Thyroid gland (tissue), 7 donors: ENCODE measurements around the genes RRAGC and GJA9.

GRCh38 chr1:36328598-36329161 lies 5.2 kb upstream of the EVA1B start:
- PRO-cap, 2 experiments: no peak in any of the 2 experiments
- RAMPAGE, long total RNA, 5 experiments: no peak in any of the 5 experiments

DNA sequence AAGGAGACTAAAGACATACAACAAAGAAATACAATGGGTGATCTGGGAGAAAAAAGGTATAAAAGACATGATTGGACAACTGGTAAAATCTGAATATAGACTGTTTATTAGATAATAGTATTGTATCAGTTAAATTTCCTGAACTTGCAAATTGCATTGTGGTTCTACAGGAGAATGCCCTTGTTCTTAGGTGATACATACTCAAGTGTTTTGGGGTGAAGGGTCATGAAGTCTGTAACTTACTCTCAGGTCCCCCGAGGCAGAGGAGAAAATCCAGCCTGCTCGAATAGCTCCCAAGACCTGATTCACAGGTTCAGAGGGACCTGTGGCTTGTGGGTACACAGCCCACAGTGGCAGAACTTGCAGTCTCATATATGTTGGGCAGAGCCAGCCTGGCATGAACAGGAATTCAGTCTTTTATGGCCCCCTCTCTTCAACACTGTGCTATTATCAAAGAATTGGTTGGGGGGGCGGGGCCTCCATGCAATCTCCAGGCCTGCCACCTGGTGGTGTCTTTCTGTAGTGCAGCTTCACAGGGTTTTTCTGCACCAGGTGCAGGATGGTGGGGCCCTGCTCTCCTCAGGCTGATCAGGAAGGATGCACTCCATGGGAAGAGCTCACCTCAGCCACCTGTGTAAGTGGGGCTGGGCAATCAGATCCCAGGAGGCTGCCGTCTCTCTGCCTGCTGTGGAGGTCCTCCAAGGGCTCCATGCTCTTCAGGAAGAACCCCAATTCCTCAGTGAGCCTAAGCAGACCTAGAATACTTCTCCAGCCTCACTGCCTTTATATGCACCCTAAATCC lies 16.8 kb downstream of the STK40 start:
- PRO-cap, 2 experiments: no peak in any of the 2 experiments
- RAMPAGE, long total RNA, 5 experiments: no peak in any of the 5 experiments

DNA sequence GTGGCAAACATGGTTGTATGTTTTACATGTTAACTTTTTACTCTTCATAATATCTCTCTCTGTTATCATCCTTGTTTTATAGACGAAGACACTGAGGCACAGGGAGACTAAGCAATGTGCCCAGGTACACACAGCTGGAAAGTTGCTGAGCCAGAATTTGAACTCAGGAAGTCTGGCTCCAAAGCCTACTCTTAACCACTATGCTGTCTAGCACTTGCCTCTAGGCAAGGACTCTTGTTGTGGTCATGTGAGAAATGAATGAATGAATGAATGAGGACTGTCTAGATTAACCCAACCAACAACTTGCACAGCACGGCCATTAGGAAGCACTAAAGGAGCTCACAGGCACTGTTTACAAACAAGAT lies 1.3 kb downstream of the STK40 start:
- PRO-cap, 2 experiments: no peak in any of the 2 experiments
- RAMPAGE, long total RNA, 5 experiments: no peak in any of the 5 experiments

DNA sequence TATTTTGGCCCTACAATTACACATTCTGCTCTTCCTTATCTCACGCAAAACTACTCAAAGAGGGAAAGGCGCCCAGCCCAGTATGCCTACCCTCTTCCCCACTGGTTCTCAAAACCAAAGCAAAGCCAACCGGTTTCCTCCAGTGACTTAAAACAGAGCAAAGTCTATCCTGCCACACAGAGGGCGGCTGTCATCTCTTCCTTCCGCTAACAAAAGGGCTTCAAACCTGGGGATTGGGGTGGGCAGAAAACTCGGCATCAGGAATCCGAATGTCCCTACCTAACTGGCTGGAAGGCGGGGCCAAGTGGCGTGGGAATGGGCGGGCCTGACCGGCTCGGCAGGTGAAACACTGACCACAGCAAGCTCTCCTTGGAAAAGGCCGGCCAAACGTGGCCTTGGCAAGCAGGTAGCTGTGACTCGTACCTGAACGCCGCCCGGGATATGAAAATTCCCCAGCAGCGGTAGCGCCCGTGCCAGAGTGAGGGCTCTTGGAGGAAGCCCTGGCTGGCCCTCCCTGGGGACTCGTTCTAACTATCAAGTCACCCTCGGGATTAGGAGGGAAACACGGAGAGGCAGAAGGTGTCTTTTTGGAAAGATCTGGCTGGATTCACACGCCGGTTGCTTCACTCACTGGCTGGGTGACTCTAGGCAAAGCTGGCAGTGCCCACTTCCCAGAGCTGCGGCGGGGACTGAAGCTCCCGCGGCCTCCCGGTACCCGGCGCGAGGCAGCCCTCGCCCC lies 746 bp downstream of the STK40 start:
- PRO-cap, 2 experiments: peak in 2 of 2 experiments; most common plus-strand start position 386 of the sequence (in 2); most common minus-strand start position 211 of the sequence (in 1)
- RAMPAGE, long total RNA, 5 experiments: no peak in any of the 5 experiments

- PRO-cap, 2 experiments: no peak in any of the 2 experiments
- RAMPAGE, long total RNA, 5 experiments: no peak in any of the 5 experiments
Measured at GRCh38 chr1:36387203-36388066, 1.7 kb upstream of the STK40 start.

GRCh38 chr1:36486247-36486567 lies 3.5 kb upstream of the CSF3R start:
- PRO-cap, 2 experiments: no peak in any of the 2 experiments
- RAMPAGE, long total RNA, 5 experiments: no peak in any of the 5 experiments

DNA sequence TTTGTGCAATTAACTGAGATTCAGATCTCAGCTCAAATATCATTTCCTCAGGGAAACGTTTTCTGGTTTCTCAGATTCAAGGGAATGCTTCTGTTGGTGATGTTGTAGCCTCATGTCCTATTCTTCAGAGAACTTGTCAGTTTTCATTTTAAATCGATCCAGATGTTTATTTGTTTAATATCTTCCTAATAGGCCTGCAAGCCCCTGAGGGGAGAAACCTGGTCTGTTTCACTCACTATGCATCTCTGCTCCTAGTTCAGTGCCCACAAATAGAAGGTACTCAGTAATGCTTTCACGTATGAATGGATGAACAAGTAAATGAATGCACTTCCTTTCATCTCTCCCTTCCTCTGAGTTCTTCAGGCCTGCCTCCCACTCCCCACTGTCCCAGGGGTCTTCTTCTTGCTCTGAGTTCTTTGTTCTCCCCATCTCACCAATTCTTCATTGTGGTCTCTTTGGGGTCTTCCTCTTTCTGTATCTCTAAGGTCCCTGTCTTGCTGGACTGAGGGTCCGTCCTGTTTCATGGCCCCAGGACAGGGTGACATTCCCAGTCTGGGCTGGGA lies 24.4 kb upstream of the GRIK3 start:
- PRO-cap, 2 experiments: no peak in any of the 2 experiments
- RAMPAGE, long total RNA, 5 experiments: no peak in any of the 5 experiments

DNA sequence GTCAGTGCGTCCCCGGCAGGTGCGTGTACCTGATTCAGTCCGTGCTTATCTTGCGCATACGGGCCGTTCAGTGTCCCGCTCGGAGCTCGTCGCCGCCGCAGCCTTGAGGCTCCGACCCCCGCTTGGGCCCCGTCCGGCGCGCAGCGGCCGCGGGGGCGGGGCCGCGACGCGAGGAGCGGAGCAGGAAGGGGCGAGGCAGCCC lies 216 bp upstream of the ZC3H12A start:
- PRO-cap, 2 experiments: peak in 2 of 2 experiments; most common minus-strand start position 105 of the sequence (in 1)
- RAMPAGE, long total RNA, 5 experiments: start-site peak on the minus strand in 4 of 5 experiments, centred at positions 134 to 152 of the sequence, 28 to 86 reads per replicate

DNA sequence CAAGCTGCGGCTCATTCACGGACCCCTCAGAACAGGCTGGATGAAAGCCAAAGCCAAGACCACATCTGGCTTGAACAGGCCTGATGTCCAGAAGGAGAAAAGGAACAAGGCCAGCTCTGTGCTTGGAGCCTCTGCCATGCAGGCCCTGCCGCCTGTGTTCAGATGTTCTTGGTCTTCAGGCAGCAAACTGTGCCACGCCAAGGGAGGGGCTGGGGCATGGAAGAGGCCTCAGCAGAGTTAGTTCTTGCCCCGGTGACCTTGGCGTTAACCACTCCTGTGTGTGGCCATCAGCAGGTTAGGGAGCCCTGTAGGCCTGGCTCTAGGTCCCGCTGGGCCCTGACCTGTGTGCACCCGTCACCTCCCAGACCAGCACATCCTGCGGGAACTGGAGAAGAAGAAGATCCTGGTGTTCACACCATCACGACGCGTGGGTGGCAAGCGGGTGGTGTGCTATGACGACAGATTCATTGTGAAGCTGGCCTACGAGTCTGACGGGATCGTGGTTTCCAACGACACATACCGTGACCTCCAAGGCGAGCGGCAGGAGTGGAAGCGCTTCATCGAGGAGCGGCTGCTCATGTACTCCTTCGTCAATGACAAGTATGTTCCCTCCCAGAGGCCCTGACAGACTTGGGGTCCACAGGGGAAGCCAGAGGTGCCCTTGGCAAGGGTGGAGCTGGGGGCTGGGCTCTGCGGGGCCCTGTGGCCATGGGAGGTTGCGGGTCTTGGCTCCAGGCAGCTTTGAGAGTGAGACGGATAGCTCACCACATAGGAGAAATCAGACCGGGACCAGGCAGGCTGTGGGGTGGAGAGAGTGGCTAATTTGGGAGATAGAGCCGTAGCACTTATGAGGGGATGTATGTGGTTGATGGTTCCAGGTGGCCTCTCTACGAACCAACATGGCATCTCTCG lies 7.1 kb downstream of the ZC3H12A start:
- PRO-cap, 2 experiments: no peak in any of the 2 experiments
- RAMPAGE, long total RNA, 5 experiments: no peak in any of the 5 experiments

DNA sequence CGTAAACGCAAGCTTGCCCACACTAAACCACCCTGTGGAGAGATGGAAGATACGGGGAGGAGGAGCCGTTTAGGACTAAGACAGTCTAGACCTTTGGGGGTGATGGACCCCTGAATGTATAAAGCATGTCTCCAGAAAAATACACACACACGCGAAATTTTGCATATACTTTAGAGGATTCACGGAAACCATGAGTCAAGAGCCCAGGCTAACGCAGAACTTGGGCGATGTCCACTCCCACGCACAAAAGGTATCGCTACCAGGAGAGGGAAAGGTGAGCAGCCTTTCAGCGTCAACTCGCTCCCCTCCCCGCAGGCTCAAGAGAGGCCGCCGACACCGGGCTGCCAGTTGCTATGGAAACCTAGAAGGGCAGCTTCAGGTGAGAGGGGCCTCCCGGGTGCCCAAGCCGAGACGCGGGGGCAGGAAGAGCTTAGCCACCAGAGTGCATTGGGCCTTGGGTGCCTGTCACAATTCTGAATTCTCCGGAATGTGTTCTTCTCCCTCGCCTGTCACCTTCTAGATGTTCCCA lies 877 bp downstream of the MEAF6 start:
- PRO-cap, 2 experiments: peak in 1 of 2 experiments; most common plus-strand start position 409 of the sequence (in 1); most common minus-strand start position 233 of the sequence (in 1)
- RAMPAGE, long total RNA, 5 experiments: no peak in any of the 5 experiments

GRCh38 chr1:37817480-37818051 lies 9.6 kb upstream of the YRDC start:
- PRO-cap, 2 experiments: peak in 1 of 2 experiments; most common plus-strand start chr1:37817782 (in 1); most common minus-strand start chr1:37817580 (in 1)
- RAMPAGE, long total RNA, 5 experiments: no peak in any of the 5 experiments

DNA sequence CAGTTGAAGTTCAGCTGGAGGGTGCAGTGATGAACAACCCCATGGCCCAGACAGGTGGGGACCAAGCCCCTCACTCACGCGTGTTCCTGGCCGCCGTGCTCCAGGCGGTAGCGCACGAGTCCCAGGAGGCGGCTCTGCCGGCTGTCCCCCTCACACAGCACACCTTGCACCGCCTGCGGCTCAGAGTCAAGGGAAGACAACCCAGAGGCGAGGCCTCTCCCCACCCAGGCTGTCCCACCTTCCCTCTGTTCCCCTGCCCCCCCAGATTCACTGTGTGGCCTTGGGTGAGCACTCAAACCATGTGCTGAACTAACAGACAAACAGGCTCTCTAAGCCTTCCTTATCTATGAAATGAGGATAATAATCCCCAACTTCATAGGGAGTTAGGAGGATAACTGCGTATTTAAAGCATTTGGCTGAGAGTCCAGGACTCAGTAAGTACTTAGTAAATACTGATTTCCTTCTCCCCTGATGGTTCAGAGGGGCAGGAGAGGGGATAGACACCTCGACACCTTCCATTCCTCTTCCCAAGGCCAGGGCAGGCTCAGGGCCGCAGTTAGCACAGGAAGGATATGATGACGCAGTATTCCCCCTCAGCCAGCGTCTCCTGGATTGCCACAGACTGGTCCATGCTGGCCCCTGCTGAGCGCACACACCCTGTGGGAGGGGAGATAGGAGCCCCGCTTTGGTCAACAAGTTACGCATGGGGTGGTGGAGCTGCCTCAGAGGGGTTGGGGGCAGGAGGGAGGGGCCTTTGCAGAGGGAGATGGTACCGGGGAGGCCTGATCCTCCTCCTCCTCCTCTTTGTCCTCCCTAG lies 967 bp downstream of the INPP5B start:
- PRO-cap, 2 experiments: peak in 2 of 2 experiments; most common plus-strand start position 620 of the sequence (in 1); most common minus-strand start position 574 of the sequence (in 1)
- RAMPAGE, long total RNA, 5 experiments: no peak in any of the 5 experiments

DNA sequence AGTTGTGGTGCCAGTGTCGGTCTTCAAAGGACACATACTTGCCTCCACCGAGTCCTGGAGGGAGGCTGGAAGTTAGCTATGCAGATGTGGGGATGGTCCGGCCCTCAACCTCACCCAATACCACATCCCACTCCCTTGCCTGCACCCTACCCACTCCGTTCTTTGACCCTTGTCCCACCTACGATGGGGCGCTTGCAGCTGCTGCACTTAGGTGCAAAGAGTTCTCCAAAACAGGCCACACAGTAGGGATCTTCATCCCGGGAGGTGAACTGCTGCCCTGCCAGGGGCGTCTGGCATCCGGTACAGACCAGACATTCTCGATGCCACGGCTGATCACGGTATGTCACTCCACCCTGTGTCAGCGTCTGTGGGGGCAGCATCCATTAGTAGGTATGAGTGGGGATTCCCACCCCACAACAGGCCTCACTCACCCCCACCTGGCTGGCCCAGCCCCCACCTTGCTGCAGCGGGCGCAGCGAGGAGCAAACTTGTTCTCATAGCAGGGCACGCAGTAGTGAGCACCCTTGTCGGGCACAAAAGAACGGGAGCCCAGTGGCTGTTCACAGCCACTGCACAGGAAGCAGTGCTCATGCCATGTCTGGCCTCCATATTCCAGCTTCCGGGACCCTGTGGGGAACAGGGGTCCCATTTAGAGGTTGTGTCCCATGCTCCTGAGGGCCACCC lies 7.7 kb downstream of the FHL3 start:
- PRO-cap, 2 experiments: no peak in any of the 2 experiments
- RAMPAGE, long total RNA, 5 experiments: no peak in any of the 5 experiments

GRCh38 chr1:38004394-38005229 lies 702 bp downstream of the FHL3 start:
- PRO-cap, 2 experiments: no peak in any of the 2 experiments
- RAMPAGE, long total RNA, 5 experiments: no peak in any of the 5 experiments

GRCh38 chr1:38064048-38064807 lies 17.6 kb upstream of the POU3F1 start:
- PRO-cap, 2 experiments: no peak in any of the 2 experiments
- RAMPAGE, long total RNA, 5 experiments: no peak in any of the 5 experiments

- PRO-cap, 2 experiments: no peak in any of the 2 experiments
- RAMPAGE, long total RNA, 5 experiments: no peak in any of the 5 experiments
Measured at GRCh38 chr1:38427231-38428128, 380.9 kb upstream of the POU3F1 start.

- PRO-cap, 2 experiments: peak in 1 of 2 experiments; most common plus-strand start chr1:38559616 (in 1); most common minus-strand start chr1:38559563 (in 1)
- RAMPAGE, long total RNA, 5 experiments: no peak in any of the 5 experiments
Measured at GRCh38 chr1:38559148-38560078, 300.2 kb downstream of the RRAGC start.

- PRO-cap, 2 experiments: no peak in any of the 2 experiments
- RAMPAGE, long total RNA, 5 experiments: no peak in any of the 5 experiments
Measured at GRCh38 chr1:38803789-38804712, 55.5 kb downstream of the RRAGC start.

DNA sequence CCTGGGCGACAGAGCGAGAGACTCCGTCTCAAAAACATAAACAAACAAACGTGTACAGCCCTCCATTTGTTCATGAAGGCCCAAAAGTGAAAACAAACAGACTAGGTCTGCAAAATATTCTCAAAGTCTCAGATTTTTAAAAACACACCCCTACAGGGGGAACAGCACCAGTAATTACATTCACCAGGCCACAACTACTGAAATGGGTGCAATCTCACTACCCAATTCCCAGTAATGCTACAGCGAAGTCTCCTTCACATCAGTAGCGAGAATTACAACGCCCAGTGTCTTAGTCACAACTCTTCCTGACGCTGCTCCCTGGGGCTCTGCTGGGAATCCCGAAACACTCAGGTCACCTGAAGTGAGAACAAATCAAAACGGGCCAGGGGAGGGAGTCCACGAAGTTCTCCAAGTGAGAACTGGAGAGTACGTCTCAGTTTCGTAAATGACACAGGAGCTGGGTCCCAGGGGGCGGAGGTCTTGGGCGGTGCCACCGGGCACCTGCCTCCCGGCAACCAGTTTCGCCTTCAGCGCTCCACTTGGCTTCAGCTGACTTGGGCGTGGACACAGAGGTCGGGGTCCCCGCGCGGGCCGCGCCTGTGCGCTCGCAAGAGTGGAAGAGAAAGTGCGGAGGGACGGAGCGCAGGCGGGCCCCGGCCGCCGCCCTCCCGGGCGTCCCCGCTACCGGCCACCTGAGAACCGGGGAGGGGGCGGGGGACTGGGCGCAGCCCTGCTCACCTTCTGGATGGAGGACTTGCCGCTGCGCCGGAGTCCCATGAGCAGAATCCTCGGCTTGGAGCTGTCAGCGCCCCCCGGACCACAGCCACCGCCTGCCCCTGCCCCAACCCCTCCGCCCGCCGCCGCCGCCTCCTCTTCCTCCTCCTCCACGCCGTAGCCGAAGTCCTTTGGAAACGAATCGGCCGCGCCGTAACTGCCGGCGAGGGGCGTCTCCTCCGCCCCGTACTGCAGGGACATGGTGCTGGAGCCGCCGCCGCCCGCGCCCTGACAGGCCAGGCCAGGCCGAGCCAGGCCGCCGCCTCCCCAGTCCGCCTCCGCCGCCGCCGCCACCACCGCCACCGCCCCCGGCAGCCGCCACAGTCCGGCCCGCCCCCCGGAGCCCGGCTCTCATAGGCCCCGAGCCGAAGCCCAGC lies at the start of gene RRAGC:
TSS of gene RRAGC (minus strand) at position 1,101 of the 1,151 bp plus-strand sequence.
- PRO-cap, 2 experiments: peak in 2 of 2 experiments; most common plus-strand start position 444 of the sequence (in 1); most common minus-strand start position 1,066 of the sequence (in 2)
- RAMPAGE, long total RNA, 5 experiments: start-site peak on the minus strand in 1 of 5 experiments, centred at position 1,036 of the sequence, 73 reads per replicate

DNA sequence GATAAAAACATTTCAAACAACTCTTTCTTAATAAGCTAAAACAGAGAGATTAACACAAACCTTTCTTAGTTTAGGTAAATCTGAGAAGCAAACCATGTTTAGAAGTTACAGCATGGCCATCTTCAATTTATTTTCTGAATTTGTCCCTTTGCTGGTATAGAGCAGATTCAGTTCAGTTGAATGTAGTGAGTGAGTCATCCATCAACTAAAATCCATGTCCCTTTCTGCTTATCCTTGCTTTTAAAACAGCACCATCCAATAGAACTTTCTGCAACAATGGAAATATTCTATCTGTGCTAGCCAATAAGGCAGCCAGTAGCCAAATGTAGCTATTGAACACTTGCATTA lies at the start of gene GJA9:
TSS of gene GJA9 (minus strand) at position 216 of the 348 bp plus-strand sequence.
- PRO-cap, 2 experiments: no peak in any of the 2 experiments
- RAMPAGE, long total RNA, 5 experiments: no peak in any of the 5 experiments